ENCODE results near the genes CAMK2N2, THPO and MAGEF1.

GRCh38 chr3:184261240-184262307 is at the start of gene CAMK2N2:
Gene CAMK2N2, minus strand, starts transcription at chr3:184261553.
- PRO-cap, result no peak

GRCh38 chr3:184314921-184315890 is 800 bp downstream of the EIF4G1 start:
- PRO-cap, result bidirectional peak, plus-strand start at chr3:184315166, minus-strand start at chr3:184315050

GRCh38 chr3:184324582-184325419 is 10.4 kb downstream of the EIF4G1 start:
- PRO-cap, result no peak

DNA sequence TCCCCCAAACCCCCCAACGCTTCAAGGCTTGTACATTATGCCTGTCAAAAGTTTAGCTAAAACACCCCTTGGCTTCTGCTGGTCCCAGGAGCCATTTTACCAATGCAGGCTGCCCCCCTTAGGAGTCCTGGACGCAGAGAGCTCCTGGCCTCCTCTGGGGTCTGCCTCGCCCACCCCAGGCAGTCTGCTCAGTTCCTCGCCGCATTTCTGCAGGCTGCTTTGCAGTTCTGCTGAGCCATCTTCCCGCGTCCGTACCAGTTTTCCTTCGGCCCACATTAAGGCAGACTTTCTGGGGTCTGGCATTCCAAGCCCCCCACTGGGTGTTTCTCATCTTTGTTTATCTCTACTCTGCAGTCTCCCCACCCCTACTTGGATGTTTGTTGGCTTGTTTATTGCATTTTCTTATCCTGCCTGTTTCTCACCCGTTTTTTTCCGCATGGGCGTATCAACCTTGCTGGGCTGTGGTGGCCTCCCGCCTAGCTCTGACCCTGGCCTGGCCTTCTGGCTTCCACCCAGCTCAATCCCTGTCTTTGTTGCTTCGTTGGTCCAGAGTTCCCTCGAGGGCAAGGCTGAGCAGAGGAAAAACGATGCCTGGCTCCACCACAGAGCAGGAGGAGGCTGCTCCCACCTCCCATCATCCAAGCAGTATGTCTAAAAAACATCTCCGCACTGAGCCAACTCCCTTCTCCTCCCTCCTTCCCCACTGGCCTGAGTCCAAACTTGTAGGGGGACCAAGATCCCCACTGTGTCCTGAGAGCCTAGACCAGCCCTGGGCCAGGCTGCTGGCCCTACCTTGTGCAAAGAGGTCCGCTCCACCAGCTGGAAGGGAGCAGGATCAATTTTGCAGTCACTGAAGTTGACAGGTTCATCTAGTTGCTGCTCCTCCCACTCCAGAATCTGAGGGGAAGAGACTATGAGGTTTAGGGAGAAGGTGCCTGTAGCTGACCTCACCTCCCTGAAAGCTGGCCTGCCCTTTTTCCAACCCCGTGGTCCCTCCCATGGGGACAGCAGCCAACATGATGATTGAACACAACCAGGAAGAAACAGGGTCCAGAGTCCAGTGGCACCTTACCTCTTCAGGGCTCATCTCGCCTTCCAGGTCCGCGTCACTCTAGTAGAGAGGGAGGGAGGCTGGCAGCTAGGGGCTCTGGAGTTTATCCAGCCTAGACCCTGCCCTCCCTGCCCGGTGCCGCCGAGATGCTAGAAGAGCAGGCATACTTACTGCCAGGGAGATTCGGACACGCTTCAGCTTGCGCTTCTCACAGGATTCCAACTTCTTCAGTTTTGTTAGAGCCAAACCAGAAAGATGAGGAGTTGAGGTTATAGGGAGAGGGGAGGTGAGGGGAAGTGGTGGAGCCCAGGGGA is 9.7 kb downstream of the CLCN2 start:
- PRO-cap, result no peak

- PRO-cap, result no peak
Observed at GRCh38 chr3:184377581-184378548, at the start of gene THPO. Gene THPO, minus strand, starts transcription at chr3:184378207.

DNA sequence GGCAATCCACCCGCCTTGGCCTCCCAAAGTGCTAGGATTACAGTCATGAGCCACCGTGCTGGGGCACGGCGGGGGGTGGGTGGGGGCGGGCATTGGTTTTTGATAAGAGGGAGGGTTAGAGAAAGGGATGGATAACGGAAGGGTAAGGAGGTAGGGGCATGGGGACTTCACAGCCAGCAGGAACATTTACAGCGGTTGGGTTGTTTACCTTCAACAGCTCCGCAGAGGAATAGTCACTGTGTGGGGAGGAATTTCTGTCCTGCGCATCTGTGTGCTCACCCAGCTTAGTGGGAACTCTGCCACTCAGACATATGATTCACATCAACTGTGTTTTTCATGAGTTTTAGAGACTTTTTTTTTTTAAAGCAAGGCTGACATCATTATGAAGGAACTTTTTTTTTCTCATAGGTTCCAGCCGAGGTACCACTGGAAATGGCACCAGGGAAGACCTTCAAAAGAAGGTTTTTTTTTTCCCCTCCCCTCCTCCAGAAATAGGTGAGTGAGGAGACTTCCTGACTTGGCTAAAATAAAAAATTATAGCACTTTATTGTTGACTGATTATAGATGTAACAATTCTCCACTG is 19.6 kb downstream of the CHRD start:
- PRO-cap, result no peak

DNA sequence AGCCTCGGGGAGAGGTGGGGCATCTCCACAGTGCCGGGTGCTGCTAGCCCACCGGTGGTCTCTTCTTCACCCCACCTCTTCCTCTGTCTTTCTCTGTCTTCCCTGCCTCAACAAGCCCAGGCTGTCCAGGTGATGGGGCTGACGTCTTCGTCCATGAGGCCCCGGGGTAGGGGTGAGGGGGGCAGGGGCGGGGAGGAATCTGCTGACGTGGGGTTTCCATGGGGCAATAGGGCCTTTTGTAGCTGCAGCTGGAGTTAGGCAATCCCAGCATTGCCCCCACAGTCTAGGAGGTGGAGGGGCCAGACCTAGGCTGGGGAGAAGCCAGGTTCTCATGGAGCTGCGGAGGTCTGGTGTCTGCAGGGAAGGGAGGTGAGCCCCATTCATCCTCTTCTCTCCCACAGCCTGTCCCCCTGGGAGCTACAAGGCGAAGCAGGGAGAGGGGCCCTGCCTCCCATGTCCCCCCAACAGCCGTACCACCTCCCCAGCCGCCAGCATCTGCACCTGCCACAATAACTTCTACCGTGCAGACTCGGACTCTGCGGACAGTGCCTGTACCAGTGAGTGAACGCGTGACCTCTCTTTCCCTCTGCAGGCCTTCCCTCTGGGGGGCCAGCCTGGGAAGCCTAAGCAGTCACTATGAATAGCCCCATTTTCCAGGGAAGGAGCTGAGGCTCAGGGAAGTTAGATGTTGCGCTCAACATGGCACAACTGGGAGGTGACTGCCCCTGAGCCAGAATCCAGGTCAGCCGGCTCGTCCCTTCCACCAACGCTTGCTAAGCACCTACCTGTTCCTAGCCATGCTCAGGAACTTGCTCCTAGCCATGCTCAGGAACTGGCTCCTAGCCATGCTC is 14.1 kb downstream of the EPHB3 start:
- PRO-cap, result no peak

DNA sequence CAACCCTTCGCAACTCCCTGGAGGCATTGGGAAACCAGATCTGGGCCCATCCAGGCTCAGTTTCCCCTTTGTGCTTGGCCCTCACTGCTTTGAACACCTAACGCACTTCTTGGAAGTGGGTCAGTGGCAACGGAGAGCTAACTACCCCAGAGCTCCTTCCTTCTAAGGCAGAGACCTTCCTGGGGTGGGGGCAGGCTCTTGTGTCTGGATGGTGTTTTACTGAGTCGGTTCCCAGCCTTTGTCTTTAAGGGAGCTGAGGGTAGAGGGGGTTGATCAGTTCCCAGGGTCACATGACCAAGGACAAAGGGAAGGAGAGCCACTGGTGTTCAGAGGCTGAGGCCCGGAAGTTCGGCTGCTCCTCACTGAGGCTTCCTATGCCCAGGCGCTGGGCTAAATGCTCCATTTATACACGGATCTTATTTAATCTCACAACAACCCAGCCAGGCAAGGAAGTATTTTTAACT is 20.9 kb downstream of the EPHB3 start:
- PRO-cap, result unidirectional peak, plus-strand start at position 319 of the sequence

GRCh38 chr3:184582944-184583343 is 21.4 kb downstream of the EPHB3 start:
- PRO-cap, result no peak

DNA sequence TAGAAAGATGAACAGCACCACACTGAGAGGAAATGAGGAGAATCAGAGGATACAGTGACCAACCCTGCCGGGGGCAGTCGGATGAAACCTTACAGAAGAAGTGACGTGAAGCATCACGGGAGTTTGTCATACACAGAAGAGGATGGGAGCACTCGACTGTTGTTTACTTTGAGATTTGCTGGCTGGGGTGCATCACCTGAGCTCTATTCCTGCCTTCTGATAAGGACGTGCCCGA is 45.4 kb downstream of the MAGEF1 start:
- PRO-cap, result no peak

DNA sequence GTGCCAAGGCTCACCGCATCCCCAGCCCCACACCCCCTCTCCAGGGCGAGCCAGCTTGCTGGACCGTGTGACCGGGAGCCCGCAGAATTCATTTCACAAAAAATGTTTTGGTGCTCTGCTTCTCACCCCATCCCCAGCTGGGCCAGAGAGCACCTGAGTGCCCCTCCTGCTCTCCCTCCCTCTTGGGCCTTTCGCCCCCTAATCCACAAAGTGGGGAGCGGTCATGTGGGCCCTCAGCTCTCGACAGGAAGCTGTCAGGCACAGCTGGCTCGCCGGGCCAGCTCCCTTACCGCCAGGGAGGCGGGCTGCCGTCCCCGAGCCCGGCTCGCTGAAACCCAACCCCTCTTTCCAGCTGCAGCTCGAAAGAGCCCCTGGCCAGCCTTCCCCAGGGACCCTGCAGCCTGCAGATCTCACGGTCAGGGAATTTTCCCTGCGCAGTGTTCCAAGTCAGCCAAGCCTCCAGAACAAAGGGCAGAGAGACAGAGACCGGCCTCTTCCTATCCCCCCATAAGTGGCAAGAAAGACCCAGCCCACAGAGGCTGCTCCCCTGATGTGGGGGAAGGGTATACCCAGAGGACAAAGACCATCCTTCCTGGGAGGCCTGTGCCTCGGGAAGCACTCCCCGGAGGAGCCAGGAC is 32.9 kb downstream of the MAGEF1 start:
- PRO-cap, result no peak

GRCh38 chr3:184711767-184712592 is at the start of gene MAGEF1:
Gene MAGEF1, minus strand, starts transcription at chr3:184712064.
- PRO-cap, result bidirectional peak, plus-strand start at chr3:184712243, minus-strand start at chr3:184712020

DNA sequence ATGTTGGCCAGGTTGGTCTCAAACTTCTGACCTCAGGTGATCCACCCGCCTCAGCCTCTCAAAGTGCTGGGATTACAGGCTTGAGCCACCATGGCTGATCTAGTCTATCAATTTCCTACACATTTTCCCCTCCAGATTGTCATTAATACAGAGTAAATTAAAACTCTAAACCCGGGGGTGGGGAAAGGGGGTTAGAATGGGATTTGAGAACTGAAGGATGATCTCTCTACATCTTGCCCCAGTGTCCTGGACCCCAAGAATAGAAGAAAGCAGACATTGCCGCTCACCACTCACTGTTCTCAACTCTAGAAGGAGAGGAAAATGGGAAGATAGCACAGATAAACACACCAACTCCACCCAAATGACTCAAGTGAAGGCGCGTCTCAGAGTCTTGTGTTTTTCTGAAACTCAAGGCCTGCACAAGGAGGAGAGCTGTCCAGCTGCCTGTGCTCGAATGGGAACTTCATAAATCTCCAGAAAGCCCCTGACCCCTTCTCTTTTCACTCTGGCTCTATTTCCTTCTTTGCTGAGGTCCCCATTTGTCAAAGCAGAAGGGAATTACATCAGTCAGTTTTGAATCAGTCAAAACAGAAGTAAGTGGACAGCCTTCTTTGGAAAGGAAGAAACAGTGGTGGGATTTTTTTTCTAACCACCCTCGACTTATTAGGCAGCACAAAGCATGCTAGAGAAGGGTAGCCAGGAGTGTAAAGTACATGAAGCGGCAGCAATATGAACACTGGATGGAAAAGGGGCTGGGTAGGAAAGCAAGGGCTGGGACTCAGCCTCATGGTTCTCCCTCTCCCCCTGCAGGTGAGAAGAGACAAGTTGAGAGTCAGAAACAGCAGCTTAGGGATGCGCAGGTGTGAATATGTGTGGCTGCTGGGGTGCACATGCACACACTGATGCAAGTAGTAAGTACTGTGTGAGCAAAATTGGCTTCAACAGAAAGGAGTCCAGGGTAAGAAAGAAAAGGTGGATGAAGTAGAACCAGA is 36.4 kb upstream of the MAGEF1 start:
- PRO-cap, result no peak

DNA sequence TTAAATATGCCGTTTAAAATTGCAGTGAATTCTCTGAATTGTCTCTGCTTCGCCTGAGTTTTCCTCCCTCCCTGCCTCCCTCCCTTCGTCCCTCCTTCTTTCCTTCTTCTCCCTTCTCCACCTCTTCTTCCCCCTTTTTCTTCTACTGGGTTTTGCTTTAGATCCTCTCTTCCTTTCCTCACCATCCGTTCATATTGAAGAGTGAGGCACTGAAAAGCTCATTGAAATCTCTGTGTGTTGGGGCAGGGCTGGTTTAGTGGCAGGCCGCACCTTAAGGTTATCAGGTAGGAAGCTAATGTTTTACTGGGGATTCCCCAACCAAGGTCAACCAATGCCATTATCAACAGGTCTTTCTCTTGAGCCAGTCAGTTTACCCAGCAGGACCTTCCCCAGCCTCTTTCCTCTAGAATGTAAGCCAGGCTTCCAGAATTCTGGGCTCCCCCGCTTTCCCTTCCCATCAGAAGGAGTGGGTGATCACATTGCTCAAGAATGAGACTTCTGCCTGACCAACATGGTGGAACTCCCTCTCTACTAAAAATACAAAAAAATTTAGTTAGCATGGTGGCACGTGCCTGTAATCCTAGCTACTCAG is 11.6 kb upstream of the VPS8 start:
- PRO-cap, result no peak

- PRO-cap, result no peak
Observed at GRCh38 chr3:185153308-185154053, 621 bp upstream of the C3orf70 start.

- PRO-cap, result unidirectional peak, plus-strand start at chr3:185328895
Observed at GRCh38 chr3:185328679-185329431, 34.1 kb upstream of the MAP3K13 start.

GRCh38 chr3:185335526-185336291 is 27.2 kb upstream of the MAP3K13 start:
- PRO-cap, result no peak

GRCh38 chr3:185364141-185364695 is 1.3 kb downstream of the MAP3K13 start:
- PRO-cap, result no peak

DNA sequence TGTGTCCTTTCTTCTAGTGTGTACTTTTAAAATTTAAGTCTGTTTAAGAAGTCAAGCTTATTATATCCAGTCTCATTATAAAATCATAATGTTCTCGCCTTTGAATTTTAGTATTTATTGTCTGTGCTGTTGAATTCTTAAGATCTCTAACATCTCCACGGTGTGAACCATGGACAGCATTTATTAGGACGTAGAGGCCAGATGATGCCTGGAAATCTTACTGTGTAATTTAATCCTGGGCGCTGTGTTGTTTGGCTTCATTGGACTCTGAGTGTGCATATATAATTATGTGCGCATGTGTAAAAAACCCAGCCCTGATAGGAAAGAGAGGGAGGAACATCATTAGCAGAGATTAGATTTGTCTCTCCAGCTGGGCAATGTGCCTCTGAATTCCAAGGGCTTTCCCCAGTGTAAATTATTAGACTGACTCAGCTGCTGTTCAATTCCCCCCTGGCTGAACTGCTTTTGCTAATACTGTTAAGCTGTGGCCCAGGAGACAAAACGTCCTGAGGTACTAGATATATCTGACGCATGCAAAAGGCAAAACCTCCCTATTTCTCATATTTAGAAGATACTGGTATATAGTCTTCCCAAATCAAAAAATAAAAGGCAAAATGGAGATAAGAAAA is 39.6 kb downstream of the MAP3K13 start:
- PRO-cap, result no peak

GRCh38 chr3:185656164-185656889 is 70.2 kb downstream of the SENP2 start:
- PRO-cap, result unidirectional peak, plus-strand start at chr3:185656697